Cardiac fibroblast (primary cell): ENCODE measurements around a stretch of chr12.

- RRBS, result no CpG with 5 or more reads among the region's 8 CpGs
These were observed 11.5 kb upstream of the NOPCHAP1 start for GRCh38 chr12:104974471-104975176.

DNA sequence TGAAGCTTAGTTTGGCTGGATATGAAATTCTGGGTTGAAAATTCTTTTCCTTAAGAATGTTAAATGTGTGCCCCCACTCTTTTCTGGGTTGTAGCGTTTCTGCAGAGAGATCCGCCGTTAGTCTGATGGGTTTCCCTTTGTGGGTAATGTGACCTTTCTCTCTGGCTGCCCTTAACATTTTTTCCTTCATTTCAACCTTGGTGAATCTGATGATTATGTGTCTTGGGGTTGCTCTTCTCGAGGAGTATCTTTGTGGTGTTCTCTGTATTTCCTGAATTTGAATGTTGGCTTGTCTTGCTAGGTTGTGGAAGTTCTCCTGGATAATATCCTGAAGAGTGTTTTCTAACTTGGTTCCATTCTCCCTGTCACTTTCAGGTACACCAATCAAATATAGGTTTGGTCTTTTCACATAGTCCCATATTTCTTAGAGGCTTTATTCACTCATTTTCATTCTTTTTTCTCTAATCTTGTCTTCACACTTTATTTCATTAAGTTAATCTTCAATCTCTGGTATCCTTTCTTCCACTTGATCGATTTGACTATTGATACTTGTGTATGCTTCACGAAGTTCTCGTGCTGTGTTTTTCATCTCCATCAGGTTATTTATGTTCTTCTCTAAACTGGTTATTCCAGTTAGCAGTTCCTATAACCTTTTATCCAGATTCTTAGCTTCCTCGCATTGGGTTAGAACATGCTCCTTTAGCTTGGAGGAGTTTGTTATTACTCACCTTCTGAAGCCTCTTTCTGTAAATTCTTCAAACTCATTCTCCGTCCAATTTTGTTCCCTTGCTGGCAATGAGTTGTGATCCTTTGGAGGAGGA lies 52.3 kb downstream of the APPL2 start:
- RRBS, result no CpG with 5 or more reads among the region's 9 CpGs

GRCh38 chr12:105215236-105215657 lies 20.7 kb downstream of the APPL2 start:
- RRBS, result no CpG with 5 or more reads among the region's 5 CpGs

GRCh38 chr12:105226102-105226723 lies 9.8 kb downstream of the APPL2 start:
- RRBS, result no CpG with 5 or more reads among the region's 9 CpGs

GRCh38 chr12:105445477-105445959 lies 115.0 kb downstream of the C12orf75 start:
- RRBS, result no CpG with 5 or more reads among the region's 2 CpGs

DNA sequence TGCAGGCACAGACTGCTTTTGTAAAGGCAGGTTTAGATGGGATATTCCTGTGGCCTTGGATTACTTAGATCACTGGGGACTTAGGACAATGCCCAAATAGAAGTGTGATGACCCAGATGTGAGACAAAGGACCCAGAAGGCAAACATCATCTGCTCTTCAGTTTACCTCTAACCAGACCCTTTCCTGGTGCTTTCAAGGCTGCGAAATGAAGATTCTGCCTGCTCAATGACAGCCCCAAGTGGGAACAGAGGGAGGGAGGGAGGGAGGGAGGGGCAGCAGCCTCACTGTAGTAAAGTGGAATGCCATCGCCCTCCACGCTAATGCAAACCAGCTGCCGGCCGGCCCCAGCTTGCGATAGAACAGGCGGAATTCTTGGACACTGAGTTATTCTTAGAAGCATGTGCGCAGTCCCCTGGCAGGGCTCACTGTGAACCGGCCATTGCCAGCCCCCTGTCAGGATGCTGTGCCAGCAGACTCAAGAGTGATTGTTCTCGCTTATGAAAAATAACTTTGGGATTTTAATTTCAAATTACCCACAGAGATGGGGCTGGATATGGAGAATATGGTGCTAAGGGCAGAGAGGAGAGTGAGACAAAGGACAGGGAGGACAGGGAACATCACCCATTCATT lies 192.6 kb downstream of the C12orf75 start:
- RRBS, result 0% methylated on average over 2 of the region's 10 CpGs

DNA sequence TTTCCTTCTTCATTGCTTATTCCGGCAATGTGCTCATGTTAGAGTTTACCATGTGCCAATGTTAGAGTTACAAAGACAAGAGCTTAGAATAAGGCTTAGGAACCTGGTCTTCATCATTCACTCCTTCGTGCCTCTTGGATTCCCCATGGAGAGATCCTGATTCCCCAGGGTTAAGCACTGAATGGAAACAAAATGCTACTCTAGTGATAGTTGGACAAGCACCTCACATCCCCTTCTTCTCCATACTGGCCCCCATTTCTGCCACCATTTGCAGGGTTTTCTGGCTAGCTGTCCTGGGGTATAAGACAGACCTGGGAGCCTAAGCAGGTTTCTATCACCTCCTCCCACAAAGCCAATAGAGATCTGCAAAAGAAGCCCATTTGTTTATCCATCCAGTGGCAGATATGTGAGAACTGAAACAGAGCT lies 244.2 kb downstream of the C12orf75 start:
- RRBS, result no CpG with 5 or more reads among the region's 2 CpGs

DNA sequence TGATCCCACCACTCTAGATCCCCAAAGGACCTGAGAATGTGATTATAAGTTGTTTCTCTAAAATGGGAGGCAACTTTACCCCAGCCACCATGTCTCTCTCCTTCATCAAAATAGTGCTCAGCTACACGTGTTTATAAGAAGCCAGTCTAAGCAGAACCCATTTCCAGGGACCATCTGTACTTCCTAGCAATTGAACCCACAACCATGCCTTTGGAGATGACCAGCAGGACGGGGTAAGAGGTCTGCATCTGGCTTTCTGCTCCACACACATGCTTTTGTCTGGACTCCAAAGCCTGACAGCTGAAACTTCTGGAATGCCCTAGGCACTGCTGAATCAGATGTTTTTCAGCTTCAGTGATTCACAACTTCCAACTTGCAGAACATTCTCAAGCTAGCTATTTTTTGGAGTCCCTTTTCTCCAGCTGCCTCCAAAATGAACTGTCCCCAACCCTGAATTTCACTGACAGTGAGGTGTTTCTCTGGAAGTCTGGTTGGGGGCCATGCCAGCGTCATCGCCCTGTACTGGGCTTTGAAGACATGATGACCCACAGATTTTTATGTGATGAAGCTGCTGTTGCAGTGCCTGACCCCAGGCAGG lies 80.5 kb downstream of the NUAK1 start:
- RRBS, result no CpG with 5 or more reads among the region's 4 CpGs

DNA sequence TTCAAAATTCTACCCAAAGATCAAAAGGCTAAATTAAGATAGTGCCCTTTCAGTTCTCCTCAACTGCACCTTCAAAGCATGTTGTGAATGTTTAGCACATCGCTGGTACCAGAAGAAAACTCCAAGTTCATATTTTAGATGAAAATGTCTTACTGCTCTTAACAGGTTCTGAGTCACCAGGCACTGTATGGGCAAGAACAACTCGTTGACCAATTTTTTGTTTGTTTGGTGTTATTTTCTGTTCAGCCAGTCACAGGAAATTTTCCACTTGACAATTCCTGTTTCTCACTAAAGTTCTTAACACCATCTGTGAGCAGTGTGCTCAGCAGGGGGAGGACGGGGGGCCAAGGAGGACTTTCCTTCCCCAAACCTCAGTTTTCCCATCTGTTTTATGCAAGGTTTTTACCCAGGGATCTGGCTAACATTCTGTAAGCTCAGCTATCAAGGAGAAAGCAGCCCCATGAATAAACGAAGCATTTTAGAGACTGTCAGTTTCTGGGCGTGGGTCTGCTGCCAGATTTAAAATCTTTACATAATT lies 3.0 kb downstream of the NUAK1 start:
- RRBS, result no CpG with 5 or more reads among the region's 5 CpGs

GRCh38 chr12:106237882-106238236 lies 10.0 kb downstream of the CKAP4 start:
- RRBS, result no CpG with 5 or more reads among the region's 6 CpGs

GRCh38 chr12:106304636-106305187 lies 2.2 kb downstream of the TCP11L2 start:
- RRBS, result no CpG with 5 or more reads among the region's 8 CpGs

GRCh38 chr12:106358199-106358851 lies 777 bp downstream of the POLR3B start:
- RRBS, result no CpG with 5 or more reads among the region's 15 CpGs

GRCh38 chr12:107178950-107179188 lies 85.5 kb upstream of the CRY1 start:
- RRBS, result no CpG with 5 or more reads among the region's 4 CpGs

GRCh38 chr12:107348938-107349337 lies 30.7 kb downstream of the ABTB3 start:
- RRBS, result no CpG with 5 or more reads among the region's 3 CpGs

DNA sequence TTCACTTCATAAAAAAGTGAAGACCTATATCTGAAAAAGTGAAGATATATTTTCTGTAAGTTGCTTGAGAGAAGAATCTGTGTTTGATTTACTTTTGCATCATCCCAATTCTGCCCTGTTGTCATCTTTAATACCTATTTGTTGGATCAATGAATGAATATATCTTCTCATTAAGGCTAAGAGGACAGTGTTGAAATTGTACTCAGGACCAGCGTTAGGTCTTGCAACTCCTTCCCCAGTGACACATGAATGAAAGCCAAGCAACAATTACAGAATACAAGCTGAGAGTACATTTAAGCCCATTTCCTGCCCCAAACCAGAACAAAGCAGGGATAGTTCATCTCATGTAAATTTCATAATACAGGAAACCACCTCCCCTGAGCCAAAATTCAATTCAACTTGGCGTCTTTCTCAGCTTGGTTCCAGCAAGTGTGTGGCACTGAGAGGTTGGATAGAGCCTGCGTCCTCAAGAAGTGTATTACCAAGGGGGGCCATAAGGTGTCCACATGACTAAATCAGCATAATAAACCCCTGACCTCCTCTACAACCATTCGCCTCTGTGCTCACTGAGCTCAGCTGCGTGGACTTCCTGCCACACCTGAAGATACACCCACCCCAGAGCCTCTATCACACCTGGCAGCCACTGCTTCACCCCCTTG lies 53.9 kb downstream of the ABTB3 start:
- RRBS, result no CpG with 5 or more reads among the region's 5 CpGs

- RRBS, result no CpG with 5 or more reads among the region's 11 CpGs
These were observed 29.5 kb downstream of the PRDM4 start for GRCh38 chr12:107731022-107732348.

DNA sequence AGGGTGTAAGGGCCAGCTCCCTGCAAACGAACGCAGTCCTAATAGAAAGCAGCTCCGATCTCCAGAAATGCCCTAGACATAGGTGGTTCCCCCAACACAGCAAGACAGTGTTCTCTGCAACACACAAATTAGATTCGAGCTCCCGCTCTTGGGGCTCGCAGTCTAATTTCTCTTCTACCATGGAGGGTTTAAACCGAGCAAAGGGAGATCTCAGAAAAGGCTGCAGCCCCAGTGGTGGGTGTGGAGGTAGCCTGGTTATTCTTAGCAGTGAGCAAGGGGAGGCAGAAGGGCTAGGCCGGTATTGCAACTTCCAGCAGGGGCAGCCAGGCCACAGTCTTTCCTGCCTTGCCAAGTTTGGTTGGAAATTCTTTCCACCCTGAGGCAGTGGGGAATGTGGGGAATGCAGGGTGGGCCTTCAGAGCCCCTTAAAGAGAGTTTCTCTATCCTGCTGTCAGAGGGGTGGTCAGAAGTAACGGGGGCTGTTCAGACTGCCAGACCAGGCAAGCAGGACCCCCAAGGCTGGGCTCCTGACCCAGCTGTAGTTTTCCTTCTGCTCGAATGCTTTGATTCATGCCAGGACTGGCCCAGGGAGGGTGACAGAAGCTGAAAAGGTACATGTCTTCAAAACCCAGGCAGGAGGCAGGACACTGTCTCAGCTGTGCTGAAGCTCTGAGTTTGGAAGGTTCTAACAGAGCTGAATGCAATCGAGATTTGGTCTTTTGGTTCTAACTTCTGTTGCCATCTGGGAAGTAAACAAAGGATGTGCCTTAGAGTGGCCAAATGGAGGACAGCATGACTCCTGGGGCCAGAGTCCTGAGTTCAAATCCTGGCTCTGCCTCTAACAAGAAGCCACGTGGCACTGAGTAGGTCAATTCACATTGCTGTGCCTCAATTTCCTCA lies 15.8 kb upstream of the WSCD2 start:
- RRBS, result no CpG with 5 or more reads among the region's 12 CpGs

DNA sequence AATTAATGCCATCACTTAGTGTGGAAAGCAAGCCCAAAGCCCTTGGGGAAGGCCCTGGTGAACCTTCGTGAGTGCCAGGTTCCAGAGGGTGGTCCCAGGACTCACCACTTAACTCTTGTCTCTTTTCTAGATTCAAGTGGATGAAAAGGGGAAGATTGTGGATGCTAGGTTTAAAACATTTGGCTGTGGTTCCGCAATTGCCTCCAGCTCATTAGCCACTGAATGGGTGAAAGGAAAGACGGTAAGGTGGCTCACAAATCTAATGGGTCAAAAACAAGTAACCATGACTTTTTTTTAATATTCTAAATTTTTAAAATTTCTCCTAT lies 2.8 kb downstream of the ISCU start:
- RRBS, result no CpG with 5 or more reads among the region's 3 CpGs

DNA sequence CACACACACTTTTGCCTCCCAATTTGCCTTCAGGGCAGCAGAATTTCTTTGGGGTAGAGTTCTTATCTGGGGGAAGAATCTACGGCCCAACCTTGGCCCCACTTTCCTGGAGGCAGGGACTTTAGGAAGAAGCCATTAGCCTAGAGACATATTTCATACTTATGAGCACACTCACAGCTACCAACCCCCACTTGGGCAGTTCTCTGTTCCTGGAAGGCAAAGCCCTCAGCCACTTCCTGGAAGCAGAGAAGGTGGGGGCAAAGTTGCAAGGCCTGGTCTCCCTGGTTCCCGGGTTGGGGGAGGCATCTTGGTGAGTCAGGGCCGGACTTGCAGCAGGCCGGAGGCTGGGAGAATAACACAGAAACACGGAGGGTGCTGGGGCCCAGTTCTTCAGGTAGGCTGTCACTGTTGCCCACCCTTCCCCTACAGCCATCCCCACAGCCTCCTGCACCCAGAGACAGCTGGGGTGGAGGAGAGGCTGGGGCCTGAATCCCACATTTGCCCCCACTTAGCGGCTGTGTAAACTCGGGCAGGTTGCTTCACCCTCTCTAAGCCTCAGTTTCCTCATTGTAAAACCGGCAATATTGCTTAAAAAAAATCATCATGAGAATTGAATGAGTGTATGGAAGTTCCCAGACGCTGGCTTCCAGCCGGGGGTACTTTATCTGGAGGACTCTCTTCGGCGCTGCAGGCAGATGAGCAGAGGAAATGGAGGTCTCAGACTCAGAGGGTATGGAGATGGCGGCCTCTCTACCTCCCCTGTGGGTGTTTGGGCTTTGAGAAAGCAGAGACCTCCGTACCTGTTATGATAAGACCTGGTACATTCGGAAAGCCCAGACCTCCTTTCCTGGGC lies 5.1 kb downstream of the SELPLG start:
- RRBS, result 22% methylated on average over 3 of the region's 15 CpGs

GRCh38 chr12:108645039-108645833 lies 11.5 kb upstream of the SELPLG start:
- RRBS, result no CpG with 5 or more reads among the region's 10 CpGs